ENCODE measurements around the genes GTF2H2C and NAIP.

DNA sequence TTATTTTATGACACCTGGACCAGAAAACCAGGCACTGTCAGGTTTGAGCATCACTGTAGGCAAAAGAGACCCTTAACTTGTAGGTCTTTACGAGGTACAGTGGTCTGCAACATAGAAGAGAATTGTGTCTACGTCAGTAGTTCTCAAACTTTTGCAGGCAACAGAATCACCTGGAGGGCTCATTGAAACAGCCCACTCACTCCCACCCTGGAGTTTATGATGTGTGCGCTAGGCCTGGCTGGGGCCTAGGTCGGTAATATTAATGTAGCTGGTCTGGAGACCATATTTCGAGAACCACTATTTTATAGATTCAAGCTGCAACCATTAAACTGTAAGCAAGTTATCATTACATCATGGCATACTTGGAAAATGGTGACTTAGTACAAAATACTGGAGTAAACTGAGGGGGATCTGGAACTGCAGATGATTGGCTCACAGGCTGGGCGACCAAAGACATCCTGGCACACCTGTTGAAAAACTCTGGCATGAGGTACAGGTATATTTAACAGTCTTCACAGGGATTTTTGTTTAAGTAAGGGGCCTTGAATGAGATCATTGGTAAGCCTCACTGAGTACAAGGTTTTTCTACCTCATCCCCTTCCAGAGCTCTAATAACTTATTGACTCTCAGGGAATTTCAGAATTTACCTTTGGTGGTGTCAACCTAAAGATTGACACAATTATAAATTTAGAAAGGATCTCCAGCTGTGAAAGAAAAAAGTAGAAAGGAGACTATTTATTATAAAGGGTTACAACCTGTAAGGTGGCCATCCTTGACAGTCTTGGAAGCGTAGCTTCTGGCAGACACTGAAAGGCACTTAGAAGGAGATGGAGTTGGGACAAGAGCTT is 33.6 kb downstream of the OCLN start:
- PRO-cap: no peak
- RAMPAGE, long total RNA, 2 experiments: no peak in any of the 2 experiments

GRCh38 chr5:69559724-69560420 is at the start of gene GTF2H2C:
Gene GTF2H2C, plus strand, starts transcription at chr5:69560191.
- PRO-cap: no peak
- RAMPAGE, long total RNA, 2 experiments: start-site peak on the plus strand in 2 of 2 experiments, at chr5:69560191-69560236 at its widest, 87 to 181 reads per replicate

DNA sequence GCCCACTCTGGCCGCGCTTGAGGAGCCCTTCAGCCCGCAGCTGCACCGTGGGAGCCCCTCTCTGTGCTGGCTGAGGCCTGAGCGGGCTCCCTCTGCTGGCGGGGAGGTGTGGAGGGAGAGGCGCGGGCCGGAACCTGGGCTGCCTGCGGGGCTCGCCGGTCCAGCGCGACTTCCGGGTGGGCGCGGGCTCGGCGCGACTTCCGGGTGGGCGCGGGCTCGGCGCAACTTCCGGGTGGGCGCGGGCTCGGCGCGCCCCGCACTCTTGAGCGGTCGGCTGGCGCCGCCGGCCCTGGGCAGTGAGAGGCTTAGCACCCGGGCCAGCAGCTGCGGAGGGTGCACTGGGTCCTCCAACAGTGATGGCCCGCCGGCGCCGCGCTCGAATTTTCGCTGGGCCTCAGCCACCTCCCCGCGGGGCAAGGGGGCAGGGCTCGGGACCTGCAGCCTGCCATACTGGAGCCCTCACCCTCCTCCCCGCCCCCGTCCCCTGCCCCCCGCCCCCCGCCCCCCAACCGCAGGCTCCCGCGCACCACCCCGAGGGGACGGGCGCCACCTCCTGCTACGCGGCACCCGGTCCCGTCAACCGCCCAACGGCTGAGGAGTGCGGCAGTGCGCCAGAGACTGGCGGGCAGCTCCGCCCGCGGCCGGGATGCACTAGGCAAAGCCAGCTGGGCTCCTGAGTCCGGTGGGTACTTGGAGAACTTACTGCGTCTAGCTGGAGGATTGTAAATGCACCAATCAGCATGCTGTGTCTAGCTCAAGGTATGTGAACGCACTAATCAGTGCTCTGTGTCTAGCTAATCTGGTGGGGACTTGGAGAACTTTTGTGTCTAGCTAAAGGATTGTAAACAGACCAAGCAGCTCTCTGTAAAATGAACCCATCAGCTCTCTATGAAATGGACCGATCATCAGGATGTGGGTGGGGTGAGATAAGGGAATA is 351.7 kb downstream of the SMN2 start:
- PRO-cap: unidirectional peak, plus-strand start at position 224 of the sequence; unidirectional peak, minus-strand start at position 639 of the sequence
- RAMPAGE, long total RNA, 2 experiments: no peak in any of the 2 experiments

GRCh38 chr5:70585973-70586409 is 314.5 kb upstream of the SERF1A start:
- PRO-cap: unidirectional peak, minus-strand start at chr5:70586213
- RAMPAGE, long total RNA, 2 experiments: no peak in any of the 2 experiments

DNA sequence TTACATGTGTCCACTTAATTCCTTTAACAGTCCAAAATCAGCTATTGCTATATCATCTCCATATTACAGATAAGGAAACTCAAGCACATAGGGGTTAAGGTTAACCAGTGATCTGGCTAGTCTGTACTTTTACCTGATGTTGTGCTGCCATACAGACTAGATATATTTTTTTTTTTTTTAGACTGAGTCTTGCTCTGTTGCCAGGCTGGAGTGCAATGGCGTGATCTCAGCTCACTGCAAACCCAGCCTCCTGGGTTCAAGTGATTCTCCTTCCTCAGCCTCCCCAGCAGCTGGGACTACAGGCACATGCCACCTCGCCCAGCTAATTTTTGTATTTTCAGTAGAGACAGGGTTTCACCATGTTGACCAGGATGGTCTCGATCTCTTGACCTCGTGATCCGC is at the start of gene NAIP:
Gene NAIP (minus strand): TSS at position 142 of the 402 bp plus-strand sequence.
- PRO-cap: no peak
- RAMPAGE, long total RNA, 2 experiments: no peak in any of the 2 experiments

DNA sequence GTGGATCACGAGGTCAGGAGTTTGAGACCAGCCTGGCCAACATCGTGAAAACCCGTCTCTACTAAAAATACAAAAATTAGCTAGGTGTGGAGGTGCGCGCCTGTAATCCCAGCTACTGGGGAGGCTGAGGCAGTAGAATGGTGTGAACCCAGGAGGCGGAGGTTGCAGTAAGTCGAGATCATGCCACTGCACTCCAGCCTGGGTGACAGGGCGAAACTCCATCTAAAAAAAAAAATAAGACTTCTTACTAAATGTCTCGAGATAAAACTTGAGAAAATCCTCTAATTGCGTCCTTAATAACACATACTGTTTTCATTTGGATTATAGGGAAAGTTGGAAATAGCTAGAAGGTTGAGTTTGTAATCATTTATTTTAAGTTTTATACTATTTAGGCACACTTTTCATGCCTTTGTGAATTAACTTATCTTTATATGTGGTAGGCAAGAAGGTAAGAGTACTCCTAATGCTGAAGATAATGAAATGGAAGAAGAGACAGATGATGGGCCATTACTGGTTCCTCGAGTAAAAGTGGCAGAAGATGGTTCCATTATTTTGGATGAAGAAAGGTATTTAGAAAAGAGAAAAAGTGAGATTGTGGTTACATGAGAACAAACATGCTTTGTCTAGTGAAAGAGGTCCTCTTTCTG is 10.3 kb downstream of the BDP1 start:
- PRO-cap: no peak
- RAMPAGE, long total RNA, 2 experiments: no peak in any of the 2 experiments

- PRO-cap: no peak
- RAMPAGE, long total RNA, 2 experiments: no peak in any of the 2 experiments
Measured at GRCh38 chr5:71489311-71489725, 33.9 kb downstream of the BDP1 start.

DNA sequence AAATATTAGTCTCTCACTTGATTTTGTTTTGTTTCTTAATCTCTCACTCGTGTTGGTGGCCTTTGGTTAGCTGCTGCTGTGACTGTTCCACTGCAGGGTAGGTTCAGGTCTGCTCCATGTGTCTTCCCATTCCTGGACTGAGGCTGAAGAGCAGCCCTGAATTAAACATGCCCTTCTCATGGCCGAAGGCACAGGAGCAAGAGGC is 2.1 kb downstream of the MCCC2 start:
- PRO-cap: unidirectional peak, minus-strand start at position 139 of the sequence
- RAMPAGE, long total RNA, 2 experiments: no peak in any of the 2 experiments

DNA sequence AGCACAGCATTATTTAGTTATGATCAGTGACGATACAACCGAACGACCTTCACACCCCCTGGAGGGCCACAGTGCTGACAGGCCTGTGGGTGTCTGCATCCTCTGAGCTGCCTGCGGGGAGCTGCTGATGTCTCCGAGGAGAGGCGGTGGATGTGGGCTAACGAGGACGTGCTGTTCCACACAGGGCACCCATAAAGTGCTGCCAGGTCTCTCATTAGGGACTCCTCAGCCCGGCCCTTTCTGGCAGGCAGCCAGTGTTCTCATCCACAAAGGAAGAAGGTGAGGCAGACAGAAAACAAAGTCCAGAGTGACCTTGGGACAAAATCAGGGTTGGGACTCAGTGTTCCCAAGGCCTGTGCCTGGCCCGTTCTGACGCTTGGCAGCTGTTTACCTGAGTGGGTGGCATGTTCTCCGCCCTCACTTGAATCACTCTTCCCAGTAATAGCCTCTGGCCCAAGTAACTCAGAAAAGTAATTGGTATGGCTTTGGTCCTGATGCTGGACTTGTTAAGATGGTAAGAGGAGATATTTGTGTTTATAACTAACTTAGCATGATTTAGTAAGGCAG is 29.3 kb downstream of the CARTPT start:
- PRO-cap: no peak
- RAMPAGE, long total RNA, 2 experiments: no peak in any of the 2 experiments

DNA sequence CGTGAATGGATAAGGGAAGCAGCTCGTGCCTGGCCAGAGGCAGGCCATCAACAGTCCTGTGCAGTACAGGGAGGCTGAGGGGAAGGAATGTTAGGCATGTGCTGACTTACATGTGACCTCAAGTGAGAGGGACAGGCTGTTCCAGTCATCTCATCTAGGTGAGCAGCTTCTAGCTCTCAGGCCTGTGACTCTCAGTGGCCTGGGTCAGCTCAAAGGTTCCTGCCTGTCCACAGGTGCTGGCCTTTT is 172.9 kb downstream of the CARTPT start:
- PRO-cap: no peak
- RAMPAGE, long total RNA, 2 experiments: no peak in any of the 2 experiments

DNA sequence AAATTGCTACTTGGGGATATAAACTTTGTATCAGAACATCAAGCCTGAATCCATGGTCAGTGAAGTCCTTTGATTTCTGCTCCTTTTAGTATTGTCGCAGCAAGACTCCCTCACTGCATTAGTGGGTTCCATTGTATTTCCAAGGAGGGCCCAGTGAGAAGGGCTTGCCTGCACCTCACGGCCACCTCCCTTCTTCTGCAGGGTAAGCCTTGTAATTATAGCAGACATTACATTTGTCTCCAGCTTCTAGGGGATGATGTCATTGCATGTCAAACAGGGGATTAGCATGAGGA is 26.9 kb downstream of the MAP1B start:
- PRO-cap: no peak
- RAMPAGE, long total RNA, 2 experiments: no peak in any of the 2 experiments

DNA sequence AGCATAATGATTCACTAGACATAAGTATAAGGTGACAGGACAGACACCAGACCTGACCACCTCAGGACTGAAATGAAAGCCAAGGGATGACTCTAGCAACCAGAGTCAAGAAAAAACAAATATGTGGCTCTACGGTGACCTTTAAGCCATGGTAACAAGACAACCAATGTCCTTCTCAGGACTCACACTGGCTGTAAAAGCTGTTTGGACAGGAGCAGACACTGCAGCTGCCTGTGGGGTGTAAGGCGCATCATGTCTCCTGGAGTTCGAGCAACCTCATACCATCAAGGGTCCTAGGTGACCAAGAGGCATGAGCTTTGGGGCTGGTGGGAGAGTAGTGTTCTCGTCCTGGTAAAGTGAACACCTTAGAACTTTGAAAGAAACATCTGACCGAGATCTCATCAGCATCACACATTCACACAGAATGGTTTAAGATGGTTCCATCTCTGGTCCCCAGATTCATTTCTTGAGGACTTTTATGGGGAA is 94.8 kb downstream of the MRPS27 start:
- PRO-cap: no peak
- RAMPAGE, long total RNA, 2 experiments: no peak in any of the 2 experiments

DNA sequence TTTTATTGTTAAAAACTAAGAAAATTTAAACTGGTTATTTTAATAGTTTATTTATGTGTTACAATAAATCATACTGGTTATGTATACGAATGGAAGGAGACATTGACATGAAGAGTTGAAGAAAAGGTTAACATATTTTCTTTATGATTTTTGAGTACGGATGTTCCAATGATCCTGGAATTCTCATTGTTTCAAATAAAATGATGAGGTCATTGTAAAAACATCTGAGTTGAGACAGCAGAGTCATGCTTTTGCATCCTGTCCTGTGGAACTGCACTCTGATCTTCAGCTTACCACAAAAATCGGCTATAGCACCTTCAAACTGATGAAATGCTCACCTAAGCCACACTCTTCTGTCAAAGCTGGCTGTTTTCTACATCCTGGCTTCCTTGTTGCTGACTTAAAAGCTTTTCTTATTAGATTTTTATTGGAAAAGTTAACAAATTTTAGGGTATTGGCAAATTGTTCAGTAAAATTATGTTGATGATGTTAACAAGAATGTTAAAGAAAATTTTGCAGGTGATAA is 67.9 kb downstream of the PTCD2 start:
- PRO-cap: no peak
- RAMPAGE, long total RNA, 2 experiments: no peak in any of the 2 experiments

DNA sequence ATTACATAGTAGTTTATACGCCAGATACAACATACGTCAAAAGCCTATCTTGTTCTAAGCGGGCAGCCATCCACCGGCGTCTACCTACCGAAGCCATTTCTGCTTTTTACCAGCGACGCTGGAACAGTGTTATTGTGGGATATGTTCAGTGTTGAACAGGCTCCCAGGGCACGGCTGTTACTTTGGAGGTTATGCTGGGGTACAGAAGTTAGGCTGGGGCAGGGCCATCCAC is 480 bp upstream of the TNPO1 start:
- PRO-cap: no peak
- RAMPAGE, long total RNA, 2 experiments: no peak in any of the 2 experiments

- PRO-cap: no peak
- RAMPAGE, long total RNA, 2 experiments: no peak in any of the 2 experiments
Measured at GRCh38 chr5:72827662-72828385, 11.4 kb downstream of the TNPO1 start.

DNA sequence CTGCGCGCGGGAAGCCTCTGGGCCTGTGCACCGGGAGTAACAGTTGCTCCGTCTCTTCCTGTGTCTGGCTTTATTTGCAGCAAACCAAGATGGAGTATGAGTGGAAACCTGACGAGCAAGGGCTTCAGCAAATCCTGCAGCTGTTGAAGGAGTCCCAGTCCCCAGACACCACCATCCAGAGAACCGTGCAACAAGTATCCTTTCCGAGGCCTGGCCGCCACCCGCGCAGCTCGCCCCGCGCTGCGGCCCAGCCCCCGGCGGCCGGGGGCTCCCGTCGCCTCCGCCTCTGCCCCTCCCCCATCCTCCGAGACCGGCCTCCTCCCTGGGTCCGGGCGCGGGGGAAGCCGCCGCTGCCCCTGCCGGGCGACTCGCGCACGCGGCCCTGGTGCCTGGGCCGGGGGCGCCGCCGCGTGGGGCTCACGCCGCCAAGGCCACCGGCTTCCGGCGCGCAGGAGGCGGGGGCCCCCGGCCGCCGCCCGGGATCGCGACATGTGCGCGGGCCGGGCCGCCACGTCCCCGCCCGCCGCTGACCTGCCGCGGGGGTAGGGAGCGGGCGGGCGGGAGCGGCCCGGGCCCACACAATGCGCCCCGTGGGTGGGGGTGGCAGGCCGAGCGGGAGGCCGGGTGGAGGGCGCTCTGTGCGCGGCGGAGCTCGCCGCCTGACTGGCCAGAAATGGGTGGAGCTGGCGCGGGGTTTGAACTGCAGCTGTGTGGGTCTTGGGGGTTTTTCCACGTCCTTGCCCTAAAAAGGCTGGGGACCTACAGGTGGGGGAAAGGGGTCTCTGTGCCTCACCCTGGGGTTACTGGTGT is 32.0 kb downstream of the TNPO1 start:
- PRO-cap: unidirectional peak, minus-strand start at position 528 of the sequence; unidirectional peak, minus-strand start at position 665 of the sequence
- RAMPAGE, long total RNA, 2 experiments: no peak in any of the 2 experiments

DNA sequence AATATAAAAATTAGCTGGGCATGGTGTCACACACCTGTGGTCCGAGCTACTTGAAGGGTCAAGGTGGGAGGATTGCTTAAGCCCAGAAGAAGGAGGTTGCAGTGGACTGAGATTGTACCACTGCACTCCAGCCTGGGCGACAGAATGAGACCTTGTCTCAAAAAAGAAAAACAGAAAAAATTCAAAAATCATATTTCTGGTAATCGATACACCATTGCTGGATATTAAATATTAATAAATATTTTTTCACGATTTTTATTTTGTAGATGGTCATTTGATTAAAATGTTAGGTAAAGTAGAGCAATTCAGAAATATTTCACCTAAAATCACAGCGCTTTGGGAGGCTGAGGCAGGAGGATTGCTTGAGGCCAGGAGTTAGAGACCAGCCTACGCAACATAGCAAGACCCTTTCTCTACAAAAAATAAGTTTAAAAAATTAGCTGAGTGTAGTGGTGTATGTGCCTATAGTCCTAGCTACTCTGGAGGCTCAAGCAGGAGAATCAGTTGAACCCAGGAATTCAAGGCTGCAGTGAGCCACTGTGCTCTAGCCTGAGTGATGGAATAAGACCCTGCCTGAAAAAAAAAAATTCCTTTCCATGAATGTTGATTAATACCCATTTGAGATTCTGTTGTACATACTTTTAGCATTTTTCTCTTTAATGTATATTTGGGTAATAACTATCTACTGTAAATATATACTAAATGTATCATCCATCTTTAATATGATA is 50.3 kb downstream of the TNPO1 start:
- PRO-cap: no peak
- RAMPAGE, long total RNA, 2 experiments: no peak in any of the 2 experiments

- PRO-cap: no peak
- RAMPAGE, long total RNA, 2 experiments: no peak in any of the 2 experiments
Measured at GRCh38 chr5:72913686-72914439, 42.0 kb upstream of the FCHO2 start.

DNA sequence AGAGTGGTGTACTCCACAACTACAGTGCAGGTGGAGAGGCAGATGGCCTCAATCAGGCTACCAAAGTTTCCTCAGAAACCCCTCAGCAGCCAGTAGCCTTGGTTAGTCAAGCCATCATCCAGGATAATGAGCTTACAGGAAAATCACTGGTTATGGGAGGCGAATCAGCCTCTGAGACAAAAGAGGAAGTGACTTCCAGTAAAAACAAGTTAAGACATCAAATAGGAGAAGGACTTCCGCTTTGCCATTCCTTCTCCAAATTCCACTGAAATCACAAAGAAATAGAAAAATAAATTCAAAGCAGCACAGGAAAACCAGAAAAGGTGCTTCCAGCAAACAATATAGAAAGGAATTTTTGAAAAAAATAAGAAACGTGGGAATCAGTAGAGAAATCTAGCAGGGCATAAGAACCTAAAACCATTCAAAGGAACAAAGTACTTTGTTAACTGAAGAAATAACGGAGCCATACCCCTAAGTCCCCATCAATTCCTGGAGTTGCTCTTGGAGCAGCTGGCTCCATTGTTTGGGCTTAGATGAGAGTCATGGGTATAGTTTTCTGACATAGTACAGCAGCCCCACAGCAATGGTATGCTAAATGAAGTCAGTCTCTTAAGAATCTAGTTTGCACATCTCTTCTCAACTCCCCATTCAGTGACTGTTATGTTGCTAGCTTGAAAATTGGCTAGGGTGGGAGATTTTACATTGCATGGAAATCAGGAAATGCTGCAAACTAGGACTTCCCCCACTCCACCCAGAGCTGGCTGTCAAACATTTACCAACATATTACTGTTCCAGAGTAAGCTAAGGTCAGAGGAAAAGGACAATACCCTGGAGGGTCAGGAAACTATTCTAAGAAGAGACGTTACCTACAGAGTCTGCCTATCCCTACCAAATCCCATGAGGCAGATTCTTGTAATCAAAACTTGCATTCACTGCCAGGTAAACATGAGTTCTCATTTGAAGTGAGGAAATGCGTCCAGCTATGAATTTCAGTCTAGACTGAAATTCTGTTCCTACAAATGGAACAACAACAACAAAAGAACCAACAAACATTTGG is 17.8 kb upstream of the FCHO2 start:
- PRO-cap: no peak
- RAMPAGE, long total RNA, 2 experiments: no peak in any of the 2 experiments

DNA sequence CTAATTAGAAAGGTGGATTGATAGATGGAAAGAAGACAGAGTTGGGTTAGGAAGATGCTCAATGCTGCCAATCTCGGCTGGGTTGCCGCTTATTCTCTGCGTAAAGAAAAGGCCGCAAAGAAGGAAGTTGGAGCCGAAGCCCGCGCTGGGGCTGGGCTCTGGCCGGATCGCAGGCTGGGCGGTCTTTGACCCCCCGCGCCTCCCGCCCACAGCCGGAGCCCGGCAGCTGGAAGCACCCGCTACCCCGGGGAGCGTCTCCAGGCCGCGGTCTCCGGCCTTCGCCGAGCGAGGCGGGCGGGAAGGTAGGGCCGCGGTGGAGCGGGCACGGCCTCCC is 12.1 kb downstream of the FOXD1 start:
- PRO-cap: no peak
- RAMPAGE, long total RNA, 2 experiments: no peak in any of the 2 experiments

All from prostate gland (tissue), 2 donors.